Metastatic Liver Carcinoma in the Lung (tissue), 2 donors: Measurements from ENCODE around the gene PXYLP1.

GRCh38 chr3:138914991-138915805 lies 31.7 kb downstream of the FOXL2 start:
- PRO-cap, 2 experiments = peak in 2 of 2 experiments; most common plus-strand start chr3:138915594 (in 2); most common minus-strand start chr3:138915183 (in 1)

DNA sequence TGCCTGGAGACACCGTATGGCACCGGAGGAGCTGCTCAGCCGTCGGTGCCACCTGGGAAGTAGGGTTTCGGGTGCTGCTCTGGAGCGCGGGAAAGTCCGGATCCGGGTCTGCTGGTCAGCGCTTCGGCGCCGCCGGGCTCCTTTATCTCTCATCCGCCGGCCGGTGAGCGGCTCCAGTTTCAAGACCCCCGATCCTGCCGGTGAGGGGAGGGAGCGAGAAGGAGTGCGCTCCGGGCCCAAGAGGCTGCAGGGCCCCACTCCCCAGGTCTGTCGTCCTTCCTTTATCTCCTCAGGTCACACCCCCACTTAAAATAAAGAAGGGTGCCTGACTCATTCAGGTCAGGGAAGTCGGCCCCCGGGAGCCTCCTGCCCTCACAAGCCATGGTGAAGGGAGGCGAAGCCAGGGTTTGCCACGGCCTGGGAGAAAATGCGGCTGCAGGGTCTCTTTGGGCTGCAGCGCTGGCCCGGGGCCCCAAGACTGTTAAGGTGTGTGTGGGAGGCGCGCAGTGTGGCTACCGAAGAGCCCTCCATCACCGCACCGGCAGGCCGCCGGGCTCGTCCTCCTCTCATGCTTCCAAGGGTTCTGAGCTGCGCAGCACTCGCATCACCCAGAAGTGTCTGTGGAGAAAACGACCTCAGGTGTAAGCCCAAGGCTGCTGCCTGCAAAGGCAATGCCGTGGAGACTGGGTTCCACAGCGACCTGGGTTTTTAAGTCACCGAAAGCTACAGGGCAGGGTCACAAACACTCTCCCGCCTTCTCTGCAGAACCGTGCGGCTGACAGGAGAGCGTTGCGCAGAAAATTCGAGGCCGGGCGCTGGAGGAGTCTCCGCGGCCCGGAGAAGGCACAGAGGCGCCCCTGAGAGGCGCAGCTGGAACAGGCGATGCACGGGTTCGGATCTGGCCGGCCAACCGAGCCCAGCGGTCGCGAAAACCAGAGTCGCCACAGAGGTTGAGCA lies 8.8 kb downstream of the FOXL2 start:
- PRO-cap, 2 experiments = no peak in any of the 2 experiments

GRCh38 chr3:139173257-139174372 lies 128.9 kb upstream of the PRR23C start:
- PRO-cap, 2 experiments = no peak in any of the 2 experiments

DNA sequence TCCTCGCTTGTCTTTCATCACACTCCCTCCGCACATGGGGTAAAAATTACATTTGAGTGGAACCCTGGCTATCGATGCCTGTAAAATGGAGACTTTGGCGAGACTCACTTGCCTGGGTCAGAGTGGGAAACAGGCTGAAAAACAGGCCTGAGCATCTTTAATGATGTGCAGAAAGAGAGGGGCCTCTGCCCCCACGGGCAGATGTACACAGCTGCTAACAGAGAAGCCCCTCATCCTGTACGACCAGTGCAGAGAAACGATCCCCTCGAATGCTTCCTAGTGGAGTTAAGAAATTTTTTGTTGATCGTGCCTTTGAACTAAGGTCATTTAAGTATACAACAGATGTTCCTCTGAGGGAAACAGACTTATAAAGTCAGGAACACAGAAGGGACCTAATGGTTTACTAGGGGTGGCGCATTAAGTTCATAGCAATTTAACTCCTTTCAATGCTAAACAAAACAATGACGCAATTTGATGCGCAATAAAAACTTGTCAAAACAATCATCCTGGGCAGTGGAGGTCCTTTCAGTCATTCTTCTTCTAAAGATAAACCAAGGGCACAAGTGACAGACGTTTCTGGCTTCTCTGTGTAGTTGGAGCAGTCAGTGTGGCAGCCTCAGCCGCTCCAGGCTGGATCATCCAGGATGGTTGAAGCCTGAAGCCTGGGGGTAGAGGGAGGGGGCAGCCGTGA lies 51.0 kb upstream of the MRPS22 start:
- PRO-cap, 2 experiments = no peak in any of the 2 experiments

DNA sequence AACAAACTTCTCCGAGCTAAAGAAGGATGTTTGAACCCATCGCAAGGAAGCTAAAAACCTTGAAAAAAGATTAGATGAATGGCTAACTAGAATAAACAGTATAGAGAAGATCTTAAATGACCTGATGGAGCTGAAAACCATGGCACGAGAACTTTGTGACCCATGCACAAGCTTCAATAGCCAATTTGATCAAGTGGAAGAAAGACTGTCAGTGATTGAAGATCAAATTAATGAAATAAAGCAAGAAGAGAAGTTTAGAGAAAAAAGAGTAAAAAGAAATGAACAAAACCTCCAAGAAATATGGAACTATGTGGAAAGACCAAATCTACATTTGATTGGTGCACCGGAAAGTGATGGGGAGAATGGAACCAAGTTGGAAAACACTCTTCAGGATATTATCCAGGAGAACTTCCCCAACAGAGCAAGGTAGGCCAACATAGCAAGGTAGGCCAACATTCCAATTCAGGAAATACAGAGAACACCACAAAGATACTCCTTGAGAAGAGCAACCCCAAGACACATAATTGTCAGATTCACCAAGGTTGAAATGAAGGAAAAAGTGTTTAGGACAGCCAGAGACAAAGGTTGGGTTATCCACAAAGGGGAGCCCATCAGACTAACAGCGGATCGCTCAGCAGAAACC lies 16.4 kb upstream of the COPB2 start:
- PRO-cap, 2 experiments = no peak in any of the 2 experiments

DNA sequence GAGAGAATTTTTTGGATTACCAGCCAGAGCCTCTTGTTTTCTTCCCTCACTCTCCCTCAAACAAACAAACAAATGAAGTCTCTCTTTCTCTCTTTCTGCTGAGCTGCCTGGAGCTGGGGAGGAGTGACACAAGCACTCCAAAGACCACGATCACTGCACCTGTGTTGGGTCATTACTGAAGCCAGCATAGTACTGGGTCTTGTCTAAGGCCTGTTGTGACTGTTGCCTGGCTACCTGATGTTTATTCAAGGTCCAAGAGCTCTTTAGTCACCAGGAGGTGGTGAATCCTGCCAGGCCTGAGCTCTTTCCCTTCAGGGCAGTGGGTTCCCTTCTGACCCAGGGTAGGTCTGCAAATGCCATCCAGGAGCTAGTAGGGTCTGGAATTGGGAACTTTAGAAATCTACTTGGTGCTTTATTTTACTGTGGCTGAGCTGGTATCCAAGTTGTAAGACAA lies 15.0 kb upstream of the RBP2 start:
- PRO-cap, 2 experiments = no peak in any of the 2 experiments

DNA sequence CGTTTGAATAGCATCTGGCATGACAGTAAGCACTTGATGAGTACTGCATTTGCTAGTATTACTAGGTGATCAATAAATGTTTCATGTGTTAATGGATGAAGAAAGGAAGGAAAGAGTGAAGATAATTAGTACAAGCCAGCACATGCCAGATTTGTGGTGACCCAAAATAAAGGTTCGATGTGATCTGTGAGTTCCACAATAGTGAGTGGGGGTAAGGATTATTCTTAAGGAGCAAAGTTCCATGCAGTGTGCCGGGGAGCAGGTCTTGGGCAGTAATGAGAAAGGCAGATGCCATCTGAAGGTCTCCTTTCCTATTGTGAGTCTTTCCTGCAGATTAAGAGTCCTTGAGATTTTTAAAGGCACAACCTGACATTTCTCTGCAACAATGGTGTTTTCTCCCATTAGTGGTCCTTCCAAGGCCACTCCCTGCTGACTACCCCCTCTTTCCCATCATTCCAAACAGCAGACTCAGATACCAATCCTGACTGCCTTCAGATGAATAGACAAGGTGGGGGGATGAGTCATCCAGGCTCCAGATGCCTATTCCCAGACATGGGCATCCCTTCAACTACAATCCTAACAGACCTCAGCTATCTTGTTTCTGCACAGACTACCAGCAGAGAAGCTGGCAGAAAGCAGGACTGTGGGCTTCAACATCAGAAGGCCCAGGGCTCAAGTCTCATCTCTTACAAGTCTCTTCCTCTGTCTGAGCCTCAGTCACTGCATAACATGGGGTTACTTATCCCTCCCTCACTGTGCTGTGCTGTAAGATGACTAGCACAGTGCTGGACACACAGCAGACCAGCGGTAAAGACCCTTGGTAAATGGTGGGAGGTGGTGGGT lies 2.3 kb downstream of the RBP1 start:
- PRO-cap, 2 experiments = no peak in any of the 2 experiments

DNA sequence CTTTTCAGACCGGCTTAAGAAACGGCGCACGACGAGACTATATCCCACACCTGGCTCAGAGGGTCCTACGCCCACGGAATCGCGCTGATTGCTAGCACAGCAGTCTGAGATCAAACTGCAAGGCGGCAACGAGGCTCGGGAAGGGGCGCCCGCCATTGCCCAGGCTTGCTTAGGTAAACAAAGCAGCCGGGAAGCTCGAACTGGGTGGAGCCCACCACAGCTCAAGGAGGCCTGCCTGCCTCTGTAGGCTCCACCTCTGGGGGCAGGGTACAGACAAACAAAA lies 51.6 kb upstream of the RBP1 start:
- PRO-cap, 2 experiments = no peak in any of the 2 experiments

DNA sequence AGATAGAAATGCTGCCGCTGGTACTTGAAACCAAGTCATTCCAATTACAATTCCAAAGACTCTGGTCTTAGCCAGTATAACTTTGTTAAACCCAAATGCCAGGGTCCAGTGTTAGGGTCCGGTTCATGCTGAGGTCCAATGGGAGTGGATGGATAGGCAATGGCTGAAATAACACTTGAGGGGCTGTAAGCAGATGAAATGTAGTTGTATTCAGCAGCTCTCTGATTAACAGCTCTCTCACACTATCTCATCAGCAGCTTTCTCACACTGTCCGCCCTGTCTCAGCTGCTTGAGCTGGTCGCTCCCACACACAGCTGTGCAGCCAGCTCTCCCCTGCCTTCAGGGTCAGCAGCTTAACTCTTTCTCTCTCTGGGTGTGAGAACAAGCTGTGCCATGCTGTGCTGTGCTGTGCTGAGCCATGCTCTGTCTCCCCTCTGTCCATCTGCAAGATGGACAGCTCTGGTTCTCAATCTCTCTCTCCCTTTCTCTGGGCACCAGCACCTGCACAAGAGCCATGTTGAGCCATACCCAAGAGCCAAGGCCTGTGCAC lies 291.5 kb upstream of the TRIM42 start:
- PRO-cap, 2 experiments = no peak in any of the 2 experiments

DNA sequence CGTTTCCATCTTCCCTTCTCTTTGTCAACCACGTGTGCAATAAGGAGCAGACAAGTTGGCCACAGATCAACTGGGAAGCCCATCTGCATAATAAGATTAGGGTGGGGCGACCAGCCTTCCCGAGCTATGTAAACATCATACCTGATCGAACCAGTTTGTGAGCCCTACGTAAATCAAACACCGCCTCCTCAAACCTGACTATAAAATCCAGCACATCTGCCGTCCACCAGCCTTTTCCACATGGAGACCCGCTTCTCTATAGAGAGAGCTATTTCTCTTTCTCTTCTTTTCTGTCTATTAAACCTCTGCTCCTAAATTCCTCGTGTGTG lies 37.2 kb downstream of the TRIM42 start:
- PRO-cap, 2 experiments = no peak in any of the 2 experiments

DNA sequence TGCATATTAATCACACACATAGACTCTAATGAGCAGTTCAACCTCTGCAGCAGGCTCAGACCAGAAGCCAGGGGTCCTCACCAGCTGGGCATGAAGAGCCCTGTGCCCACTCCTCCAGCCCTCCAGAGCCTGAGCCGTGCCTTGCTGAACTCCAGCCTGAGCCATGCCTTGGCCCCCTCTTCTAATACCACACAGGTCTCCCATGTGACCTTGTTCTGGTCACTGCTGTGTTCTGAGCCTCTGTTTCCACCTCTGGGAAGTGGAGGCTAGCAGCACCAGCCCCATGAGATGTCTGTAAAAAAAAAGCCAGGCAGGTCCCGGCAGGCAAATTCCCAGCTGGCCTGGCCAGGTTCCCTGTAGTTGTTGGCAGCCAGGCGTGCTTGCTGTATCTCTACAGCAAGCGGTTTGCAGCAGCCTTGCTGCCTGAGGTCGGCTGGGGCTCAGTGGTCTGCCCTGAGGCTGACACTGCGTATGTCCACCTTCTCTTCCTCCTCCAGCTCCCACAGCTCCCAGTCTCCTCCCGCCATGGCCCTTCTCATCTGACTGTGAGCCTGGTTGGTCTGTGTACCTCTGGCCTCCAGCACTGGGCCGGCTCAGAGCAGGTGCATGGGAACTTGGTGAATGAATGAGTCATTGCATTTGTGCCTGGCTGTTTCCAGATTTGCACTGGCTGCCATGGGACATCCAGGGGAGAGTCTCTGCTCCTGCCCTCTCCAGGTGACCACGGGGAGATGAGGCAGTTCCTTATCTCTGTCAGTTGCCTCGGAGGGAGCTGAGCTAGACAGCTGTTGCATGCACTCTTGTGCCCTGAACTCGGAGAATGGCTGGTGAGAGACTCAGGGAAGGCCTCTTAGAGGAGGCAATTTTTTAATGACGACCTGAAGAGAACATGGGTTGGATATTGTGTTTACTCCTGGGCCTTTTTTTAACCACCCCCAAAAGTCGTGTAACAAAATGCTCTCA lies 42.8 kb downstream of the SPSB4 start:
- PRO-cap, 2 experiments = no peak in any of the 2 experiments

- PRO-cap, 2 experiments = no peak in any of the 2 experiments
These were observed 64.8 kb downstream of the SPSB4 start for GRCh38 chr3:141116015-141116299.

GRCh38 chr3:141231078-141232060 lies at the start of gene PXYLP1:
Gene PXYLP1 (plus strand): TSS chr3:141231825.
- PRO-cap, 2 experiments = peak in 2 of 2 experiments; most common plus-strand start chr3:141231856 (in 2); most common minus-strand start chr3:141231246 (in 1)

- PRO-cap, 2 experiments = no peak in any of the 2 experiments
These were observed 36.5 kb upstream of the ZBTB38 start for GRCh38 chr3:141331653-141332403.

DNA sequence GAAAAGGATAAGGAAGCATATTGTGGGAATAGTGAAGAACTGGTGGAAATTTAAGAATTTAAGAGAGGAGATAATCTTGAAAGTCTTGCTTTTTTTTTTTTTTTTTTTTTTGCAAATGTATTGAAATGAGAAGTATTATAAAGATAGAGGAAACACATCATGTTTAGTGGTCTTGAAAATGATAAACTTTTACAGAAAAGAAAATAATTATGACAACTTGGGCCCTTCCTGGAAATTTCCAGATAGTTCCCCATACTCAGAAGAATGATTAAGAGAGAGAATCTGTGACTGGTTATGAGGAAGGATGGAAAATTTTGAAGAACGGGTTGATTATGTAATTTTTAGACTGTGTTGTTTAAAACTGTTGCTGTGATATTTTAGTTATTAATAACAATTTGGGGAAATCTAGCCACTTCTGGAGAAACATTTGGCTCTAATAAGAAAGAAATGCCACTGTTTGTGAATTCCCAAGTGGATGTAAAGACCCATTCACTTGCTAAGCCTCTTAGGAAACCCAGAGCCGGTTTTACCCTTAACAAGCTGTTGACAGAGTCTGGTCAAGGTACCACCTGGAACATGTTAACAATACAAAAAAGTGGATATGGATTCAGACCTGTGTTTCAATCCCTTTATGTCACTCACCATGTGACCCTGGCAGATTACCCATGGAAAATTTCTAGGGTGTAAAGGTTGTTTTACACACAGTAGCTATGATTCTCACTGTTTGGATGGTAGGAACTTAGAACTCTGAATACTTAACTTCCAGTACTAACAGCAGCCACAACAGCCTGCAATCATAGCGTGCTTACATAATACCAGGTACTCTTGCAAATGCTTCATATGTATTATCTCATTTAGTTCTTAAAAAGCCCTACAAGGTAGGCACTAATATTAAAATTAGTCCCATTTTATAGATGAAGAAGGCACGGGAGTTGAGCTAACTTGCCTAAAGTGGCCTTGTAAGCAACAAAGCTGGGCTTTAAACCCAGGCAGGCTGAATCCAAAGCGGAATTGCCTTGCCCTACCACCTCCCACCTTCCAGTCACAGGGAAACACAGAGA lies 31.9 kb downstream of the ZBTB38 start:
- PRO-cap, 2 experiments = peak in 1 of 2 experiments; most common plus-strand start position 765 of the sequence (in 1); most common minus-strand start position 479 of the sequence (in 1)

DNA sequence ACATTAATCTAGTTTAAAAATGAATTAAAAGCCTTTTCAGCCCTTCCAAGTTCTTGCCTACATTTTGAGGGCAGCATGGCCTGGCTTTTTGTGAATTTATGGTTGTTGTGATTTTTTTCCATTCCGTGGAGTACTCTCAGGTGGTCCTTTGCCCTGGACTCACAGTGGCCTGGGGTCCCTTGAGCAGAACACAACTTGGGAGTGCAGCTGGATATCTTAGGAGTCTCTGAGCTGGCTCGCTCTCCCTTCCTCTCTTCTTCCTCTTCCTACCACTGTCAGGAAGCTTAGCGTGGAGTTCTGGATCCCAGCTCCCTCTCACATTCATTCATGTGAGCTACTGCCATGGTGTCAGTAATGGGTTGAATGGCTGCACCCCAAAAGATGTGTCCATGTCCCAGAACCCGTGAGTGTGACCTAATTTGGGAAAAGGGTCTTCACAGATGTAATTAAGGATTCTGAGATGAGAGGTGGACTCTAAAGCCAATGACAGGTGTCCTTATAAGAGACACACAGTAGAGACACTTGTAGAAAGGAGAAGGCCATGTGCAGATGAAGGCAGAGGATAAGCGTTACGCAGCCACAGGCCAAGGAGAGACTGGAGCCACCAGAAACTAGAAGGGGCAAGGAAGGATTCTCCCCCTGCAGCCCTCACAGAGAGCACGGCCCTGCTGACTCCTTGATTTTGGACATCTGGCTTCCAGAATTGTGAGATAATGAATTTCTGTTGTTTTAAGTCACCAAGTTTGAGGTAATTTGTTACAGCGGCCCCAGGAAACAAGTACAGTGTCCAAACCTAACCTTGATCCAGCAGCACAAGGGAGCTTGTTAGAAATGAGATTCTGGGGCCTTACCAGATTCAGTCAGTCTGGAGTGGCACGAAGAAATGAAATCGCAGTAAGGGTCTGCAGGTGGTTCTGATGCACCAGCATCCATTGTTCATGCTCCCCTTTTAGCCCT lies 48.2 kb downstream of the ZBTB38 start:
- PRO-cap, 2 experiments = no peak in any of the 2 experiments

DNA sequence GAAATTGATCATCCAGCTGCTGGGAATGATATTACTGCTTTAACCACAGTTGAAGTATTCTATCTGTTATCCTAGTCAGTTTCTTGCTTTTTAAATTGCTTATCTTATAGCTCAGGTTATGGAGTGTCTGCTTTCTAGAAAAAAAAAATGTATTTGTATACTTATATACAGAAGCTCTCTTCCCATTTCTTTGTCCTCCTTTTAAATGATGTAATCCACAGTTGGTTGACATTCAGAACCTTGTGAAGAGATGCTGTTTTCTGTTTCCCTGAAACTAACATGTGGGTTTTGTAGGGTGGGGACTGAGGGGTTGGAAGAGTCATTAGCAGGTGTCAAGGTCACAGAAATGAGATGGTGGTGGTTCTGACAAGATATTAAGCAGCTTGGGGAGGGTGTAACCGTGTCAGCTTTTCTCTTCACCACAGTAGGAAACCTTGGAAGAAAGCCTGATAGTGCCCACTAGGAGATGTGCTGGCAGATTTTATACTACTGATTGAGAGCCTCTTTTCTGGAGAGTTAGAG lies 2.3 kb downstream of the RASA2 start:
- PRO-cap, 2 experiments = no peak in any of the 2 experiments

DNA sequence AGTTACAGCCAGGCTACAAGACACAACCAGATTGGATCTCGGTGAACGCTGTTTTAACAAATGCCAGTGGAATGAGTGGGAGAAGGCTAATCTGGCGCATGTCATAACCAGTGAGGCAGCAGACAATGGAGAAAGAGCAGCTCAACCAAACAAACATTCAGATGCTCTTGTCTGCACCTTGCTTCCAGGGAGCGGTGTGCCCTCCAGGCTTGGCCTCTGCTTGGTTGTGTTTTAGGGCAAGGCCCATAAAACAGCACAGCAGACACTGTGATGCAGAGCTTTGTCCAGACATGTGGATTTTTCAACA lies 45.9 kb upstream of the ATP1B3 start:
- PRO-cap, 2 experiments = no peak in any of the 2 experiments

DNA sequence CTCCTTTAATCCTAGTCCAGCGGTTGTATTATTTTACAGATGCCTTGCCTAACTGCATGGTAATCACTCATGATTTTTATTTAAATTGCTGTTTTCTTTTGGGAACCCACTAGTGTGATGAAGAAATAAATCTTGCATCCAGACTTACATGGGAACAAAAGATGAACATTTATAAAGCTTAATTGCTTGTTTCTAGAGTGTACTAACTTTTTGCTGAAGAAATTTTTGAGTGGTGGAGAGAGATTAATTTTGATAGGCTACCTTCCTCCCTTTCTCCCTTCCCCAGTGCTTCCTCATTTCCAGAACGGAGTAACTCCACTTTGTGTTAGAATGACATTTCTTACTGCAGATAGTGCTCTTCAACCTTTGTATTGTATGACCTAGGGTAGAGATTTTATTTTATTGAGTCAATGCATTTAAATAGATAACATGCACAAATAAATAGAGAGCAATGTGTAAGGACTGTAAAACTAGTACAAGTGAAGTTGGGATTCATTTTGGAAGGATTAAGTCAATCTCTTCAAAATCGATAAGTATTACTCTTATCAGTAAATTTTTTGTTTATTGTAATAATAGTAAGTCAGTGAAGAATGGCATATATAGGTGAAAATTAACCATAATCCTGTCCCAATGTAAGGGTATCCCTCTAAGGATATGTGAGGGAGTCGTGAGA lies 1.9 kb downstream of the ATP1B3 start:
- PRO-cap, 2 experiments = no peak in any of the 2 experiments

DNA sequence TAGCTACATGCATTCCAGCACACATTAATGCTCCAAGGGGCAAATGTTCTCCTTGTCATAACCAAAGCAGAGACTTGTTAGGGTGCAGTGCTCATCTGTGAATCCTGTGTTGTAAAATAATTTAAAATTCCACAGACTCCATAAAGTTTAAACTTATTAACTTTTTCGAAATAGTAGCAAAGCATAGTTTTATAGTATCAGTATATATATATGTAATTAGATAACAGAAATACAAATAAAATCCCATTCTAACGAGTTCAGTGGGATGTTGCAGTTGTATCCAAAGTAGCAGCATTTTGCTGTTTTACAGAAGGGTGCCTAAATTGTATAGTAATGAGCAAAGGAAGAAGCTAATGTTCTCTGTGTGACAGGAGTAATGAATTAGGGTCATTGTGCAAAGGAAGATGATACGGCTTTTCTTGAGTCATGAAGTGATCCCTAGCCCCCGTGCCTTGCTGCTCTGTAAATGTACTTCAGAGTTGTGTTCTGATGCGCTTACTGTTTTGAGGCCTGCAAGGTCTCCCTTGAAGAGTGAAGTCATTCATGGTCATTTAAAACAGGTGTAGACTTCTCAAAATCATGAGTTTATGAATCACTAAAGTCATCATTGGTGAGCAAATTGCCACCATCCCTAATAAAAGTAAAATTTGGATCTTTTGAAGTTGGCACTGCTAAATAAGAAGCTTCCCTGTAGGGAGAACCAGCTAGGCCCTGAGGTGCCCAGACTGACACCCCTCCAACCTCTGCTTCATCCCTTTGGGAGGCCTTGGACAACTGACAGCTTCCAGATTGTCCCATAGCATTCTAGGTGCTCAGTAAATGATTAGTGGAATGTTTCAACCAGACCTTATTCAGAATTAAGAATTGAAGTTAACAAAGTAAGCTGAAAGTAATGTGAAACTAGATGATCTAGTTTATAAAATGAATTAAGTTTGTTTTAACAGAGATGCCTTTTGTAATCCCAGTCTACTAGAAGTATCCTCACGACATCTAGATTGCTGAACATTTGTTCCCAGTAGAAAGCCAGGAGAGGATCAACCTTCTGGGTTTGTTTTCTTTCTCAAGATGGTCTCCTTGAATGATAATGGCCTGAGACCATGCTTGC lies 38.0 kb downstream of the ATP1B3 start:
- PRO-cap, 2 experiments = no peak in any of the 2 experiments